AG09309 (cell line): Measurements from ENCODE around the gene TXNDC11.

DNA sequence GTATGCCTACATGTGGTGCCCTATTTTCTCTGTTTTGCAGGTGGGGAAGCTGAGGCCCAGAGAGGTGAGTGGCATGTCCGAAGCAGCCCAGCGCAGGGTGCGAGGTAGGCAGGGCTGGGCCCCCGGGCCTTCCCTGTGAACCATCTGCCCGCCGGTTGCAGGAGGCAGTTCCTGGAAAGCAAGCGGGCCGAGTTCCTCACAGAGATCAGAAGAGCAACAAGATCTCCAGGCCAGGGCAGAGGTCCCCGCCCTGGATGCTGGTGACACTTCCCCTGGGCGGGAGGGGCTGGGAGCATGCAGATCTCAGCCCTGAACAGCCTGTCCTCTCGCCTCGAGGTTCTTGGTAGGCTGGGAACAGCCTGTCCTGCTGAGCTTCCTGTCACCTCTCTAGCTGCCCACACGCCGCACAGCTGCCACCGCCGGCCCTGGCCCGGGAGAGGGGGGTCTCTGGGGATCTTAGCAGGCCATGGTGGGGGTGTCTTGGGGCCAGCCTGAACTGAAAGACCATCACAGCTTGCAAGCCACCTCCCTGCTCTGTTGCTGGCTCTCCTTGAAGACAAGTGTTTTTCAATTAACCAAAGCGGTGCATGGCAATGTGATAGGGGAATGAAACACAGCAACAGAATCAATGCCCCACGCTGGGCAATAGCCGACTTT is 31.8 kb downstream of the SOCS1 start:
- RRBS, result no CpG with 5 or more reads among the region's 20 CpGs

DNA sequence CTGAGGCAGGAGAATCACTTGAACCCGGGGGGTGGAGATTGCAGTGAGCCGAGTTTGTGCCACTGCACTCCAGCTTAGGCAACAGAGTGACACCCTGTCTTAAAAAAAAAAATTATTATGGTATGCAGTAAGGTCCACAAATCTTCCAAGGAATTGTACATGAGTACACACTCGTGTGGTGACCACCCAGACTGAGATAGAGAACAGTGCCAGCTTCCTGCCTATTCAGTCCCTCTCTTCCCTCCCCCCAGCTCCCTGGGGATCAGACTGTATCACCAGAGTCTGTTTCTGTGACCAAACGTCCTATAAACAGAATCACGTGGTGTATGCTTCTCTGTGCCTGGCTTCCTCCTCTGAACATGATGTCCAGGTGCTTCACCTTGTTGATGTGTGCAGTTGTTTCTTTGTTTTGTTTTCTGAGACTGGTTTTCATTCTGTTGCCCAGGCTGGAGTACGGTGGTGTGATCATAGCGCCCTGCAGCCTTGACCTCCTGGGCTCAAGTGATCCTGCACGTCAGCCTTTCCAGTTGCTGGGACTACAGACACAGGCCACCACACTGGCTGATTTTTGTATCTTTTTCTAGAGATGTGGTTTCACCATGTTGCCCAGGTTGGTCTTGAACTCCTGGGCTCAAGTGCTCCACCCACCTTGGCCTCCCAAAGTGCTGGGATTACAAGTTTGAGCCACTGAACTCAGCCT is 28.8 kb upstream of the PRM1 start:
- RRBS, result no CpG with 5 or more reads among the region's 8 CpGs

GRCh38 chr16:11328510-11329014 is 16.7 kb upstream of the RMI2 start:
- RRBS, result no CpG with 5 or more reads among the region's 7 CpGs

- RRBS, result 7% methylated on average over 2 of the region's 17 CpGs
Measured at GRCh38 chr16:11497131-11497943, 29.7 kb downstream of the ENSG00000188897 start.

DNA sequence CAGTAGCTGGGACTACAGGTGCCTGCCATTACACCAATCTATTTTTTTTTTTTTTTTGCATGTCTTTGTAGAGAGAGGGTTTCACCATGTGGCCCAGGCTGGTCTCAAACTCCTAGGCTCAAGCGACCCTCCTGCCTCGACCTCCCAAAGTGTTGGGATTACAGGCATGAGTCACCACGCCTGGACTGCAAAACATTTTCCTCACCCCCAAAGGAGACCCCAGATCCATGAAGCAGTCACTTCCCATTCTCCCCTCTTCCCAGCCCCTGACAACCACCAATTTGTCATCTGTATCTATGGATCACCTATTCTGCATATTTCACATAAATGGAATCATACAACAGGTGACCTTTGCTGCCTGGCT is 13.8 kb upstream of the ENSG00000188897 start:
- RRBS, result no CpG with 5 or more reads among the region's 3 CpGs

DNA sequence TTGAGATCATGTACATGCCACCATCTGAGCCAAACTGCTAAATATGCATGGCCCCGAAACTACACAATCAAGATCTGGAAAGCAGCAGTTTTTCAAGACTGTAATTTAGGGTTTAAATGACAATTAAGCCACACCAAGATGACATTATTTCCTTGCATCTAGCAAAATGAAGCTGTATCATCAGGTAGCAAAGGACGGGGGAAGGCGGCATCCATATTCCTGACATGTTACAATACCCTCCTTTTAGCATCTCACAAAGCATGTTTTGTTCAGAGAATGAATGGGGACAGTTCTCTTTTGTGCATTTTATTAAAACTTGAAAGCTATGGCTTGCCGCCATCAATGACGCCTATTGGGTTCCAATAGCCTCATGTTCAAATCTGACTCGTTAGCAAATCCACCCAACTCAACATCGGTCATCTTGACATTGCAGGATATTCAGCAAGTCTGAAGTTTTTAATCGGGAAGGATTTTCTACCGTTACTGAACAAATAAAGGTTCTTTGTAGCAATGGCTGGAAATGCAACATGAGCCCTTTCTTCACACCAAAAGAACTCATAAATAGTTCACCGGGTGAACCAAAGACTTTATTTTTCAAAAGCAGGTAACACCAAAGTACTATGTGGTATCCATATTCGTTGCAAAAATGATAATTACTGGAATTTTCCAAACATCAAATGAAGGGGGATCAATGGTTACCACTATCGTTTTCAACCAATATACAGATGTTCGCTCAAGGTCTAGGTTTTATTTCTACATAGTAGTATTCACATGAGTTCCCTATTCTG is 20.6 kb upstream of the ENSG00000188897 start:
- RRBS, result no CpG with 5 or more reads among the region's 13 CpGs

- RRBS, result no CpG with 5 or more reads among the region's 4 CpGs
Measured at GRCh38 chr16:11561457-11561795, 25.3 kb downstream of the LITAF start.

- RRBS, result no CpG with 5 or more reads among the region's 17 CpGs
Measured at GRCh38 chr16:11562601-11563368, 23.9 kb downstream of the LITAF start.

GRCh38 chr16:11668585-11669532 is 604 bp downstream of the SNN start:
- RRBS, result 4% methylated on average over 41 of the region's 107 CpGs

- RRBS, result no CpG with 5 or more reads among the region's 12 CpGs
Measured at GRCh38 chr16:11697176-11697629, 28.9 kb downstream of the SNN start.

- RRBS, result no CpG with 5 or more reads among the region's 13 CpGs
Measured at GRCh38 chr16:11698028-11698591, 29.9 kb downstream of the SNN start.

DNA sequence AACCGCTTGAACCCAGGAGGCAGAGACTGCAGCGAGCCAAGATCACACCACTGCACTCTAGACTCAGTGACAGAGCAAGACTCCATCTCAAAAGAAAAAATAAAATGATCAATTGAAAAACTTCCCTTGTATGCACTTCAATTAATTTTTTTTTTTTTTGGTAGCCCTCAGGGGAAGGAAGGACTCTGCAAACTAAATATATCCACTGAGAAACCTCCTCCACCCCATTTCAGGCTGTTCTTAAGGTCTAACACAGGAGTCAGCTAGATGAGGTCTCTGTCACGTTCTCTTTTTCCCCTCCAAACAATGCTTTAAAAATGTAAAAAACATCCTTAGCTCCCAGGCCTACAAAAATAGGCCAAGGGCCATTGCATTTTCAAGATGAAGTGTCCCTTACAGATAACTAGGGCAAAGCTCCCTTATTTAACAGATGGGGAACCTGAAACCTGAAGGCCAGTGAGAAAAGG is 32.6 kb downstream of the TXNDC11 start:
- RRBS, result no CpG with 5 or more reads among the region's 3 CpGs

DNA sequence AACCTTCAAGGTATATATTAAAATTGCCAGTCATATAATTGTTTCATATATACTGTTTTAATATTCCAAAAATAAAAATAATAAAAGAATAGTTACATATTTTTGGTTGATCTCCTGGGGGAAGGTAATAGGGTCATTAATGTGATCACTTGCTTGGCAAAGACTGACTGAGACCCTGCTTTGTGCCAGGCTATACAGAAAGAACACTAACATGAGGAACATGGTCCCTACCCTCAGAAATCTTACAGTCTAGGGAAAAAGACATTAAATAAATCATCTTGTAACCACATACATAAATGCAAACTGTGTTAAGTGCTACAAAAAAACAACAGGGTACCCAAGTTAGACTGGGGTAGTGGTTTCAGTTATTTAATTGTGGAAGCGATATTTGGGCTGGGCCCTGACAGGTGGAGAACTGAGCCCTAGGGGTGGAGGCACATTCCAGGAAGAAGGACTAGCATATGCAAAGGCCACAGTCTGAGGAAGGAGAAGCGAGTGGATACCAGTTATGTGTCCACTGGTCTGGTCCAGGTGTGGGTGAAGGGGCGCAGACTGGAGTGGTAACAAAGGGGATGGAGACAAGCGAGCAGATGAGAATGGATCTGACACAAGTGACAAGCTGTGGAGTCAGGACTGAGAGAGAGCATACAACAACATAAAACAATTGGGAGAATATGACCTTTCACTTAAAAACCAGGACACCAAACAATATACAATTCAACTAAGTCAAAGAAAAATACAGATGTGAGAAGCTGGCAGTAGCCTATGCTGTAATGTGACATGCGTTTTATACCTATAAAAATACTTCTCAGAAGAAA is 22.9 kb downstream of the TXNDC11 start:
- RRBS, result no CpG with 5 or more reads among the region's 5 CpGs

DNA sequence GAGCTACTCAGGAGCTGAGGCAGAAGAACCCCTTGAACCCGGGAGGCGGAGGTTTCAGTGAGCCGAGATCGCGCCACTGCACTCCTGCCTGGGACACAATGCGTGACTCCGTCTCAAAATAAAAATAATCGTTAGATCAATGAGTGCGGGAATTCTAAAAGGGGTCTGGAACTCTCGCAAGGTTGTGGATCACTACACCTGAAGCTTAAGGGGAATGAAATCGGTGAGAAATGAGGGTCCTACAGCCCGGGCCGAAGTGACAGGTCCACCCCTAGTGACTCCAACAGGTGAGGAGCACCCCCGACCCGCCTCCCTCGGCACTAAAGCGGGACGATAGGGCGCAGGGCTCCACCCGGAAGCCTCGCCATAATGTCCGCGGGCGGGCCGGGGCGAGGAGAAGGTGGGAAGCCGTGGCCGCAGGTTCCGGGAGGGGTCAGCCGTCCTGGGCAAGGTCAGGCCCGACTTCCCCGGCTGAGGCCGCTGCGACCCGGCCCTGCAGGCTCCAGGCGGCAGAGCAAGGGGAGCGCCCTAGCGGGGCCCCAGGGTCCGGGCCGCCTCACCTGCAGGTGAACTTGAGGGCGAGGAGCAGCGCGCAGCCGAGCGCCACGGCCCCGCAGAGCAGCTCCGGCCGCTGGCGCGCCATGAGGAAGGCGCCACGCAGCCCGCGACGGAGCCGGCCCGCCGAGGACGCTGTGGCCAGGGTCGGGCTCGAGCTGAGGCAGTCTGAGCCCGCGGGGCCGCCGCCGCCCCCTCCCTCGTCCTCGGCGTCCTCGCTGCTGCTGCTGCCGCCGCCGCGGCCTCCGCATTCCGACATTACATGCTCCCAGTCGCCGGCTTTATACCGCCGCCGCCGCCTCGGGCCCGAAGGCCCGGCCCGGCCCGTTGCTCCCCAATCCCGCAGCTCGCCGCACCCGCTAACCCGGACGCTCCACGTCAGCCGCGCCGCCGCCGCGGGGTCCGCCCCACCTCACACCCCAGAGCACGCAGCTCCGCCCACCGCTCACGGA is at the start of gene TXNDC11:
TXNDC11 (minus strand) TSS at position 941 of the 1,007 bp plus-strand sequence.
- RRBS, result 2% methylated on average over 59 of the region's 106 CpGs

GRCh38 chr16:11761654-11762410 is 19.2 kb upstream of the TXNDC11 start:
- RRBS, result no CpG with 5 or more reads among the region's 8 CpGs

DNA sequence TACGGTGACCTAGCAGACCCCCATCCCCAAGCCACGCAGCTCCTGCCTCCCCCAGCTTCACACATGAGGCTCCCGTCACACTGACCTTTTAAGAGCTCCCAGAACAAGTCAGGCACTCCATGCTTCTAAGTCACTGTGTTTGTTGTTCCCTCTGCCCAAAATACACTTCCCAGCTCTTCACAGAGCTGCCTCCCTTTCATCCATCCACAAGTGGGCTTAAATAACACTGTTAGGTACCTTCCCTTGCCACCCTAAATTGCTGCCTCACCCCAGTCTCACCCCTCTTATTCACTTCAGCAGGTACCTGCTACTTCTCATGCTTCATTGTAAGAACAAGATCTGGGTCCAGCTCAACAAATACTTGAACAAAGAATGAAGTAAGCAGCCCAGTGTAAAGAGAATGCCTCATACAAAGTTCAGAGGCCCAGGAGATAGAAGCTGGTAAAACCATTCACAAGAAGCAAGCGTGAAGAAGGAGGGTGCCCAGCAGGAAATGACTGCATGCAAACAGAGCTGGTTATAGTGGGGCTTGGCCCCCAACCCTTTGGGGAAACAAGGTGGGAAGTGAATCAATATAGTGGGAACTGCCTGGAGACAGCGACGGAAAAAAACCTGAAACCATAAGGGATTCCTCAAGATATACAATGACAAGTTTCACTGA is 5.7 kb downstream of the ZC3H7A start:
- RRBS, result no CpG with 5 or more reads among the region's 6 CpGs

DNA sequence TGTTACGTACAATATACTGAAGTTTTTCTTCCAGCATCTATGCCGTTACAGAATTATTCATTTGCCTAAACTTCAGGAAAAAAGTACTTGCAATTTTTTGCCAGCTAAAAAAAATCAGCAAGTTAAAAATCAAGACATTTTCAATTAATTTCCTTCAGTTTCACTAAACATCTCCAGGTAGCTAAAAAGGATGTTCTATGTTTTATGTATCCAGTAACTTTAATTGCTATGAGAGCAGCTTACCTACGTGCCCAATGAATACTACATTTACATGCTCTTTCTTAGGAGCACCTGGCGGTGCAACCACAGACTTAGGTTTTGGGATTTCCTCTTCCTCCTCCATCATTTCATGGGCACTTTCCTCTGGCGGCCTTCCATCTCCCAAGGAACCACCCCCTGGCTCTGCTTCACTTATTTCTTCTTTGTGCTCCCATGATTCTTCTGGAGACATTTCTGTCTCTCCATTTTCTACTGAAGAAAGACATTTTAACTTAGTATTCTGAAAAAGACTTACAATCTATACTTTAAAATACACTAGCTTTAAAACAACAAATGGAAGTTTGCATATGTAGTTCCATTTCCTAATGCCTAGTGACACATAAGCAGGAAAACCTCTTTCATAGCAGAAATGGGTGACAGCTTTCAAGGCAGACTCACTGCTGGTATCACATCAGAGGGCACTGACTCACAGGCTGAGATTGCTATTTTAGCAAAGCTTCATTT is 19.3 kb downstream of the GSPT1 start:
- RRBS, result no CpG with 5 or more reads among the region's 5 CpGs

- RRBS, result no CpG with 5 or more reads among the region's 16 CpGs
Measured at GRCh38 chr16:12038486-12039087, 62.1 kb downstream of the SNX29 start.

- RRBS, result no CpG with 5 or more reads among the region's 13 CpGs
Measured at GRCh38 chr16:12095685-12096235, 119.2 kb downstream of the SNX29 start.

DNA sequence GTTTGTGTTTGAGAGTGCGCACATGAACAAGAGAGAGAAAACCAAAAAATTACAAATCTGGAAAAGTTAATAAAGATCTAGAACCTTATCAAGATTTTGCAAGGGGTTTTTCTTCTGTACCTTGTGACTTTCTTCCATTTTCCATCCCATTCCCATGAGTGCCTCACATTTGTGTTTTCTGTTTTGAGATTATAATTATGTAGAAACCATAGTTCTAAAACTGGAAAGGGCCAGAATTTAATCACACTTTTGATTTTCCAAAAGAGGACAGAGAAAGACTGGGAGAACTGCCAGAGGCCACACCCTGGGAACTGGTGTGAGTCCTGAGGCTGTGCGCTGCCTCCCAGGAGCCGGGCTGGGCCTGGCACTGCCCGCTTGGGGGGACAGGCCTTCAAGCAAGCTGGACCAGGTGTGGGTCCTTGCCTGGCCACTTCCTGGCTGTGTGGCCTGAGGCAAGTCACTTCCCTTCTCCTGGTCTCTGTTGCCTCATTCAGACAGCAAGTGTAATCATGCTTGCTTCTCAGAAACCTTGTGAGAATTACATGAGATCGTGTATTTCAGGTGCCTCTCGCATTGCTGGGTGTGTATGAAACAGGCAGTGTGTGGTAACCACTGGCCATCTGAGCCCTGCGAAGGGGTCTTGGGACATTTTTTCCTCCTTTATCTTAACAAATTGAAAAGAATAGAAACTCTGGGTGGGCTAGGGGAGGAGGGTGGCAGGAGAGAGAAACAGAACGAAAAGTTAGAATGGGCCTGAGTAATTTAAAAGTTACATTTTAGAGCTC is 143.0 kb downstream of the SNX29 start:
- RRBS, result no CpG with 5 or more reads among the region's 8 CpGs